ENCODE measurements around the genes KMT5C and ZNF580.

DNA sequence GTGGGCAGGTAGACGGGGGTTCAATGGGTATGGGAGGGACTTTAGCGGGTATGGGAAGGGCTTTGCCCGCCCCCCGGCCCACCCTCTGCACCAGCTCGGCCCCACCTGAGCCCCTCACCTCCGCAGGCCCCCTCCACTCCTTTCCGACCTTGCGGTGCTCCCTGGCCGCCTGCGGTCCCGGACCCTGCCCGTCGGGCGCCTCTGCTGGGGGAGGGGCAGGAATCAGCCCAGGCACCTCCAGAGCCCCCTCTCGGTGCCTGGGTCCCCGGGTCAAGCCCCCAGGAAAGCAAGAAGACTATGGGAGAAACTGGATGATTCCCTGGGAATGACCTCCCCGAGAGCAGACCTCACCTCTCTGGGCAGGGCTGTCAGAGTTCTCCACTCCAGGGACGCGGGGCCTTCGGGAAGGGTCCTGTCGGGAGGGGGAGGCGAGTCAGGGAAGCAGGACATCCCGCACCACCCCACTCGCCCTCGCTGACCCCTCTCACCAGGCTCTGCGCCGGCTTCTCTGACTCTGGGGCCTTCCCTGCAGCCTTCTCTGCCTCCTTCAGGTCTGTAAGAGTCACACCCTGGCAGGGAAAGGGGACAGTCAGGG lies 17.1 kb downstream of the EPS8L1 start:
- PRO-cap = no peak
- RAMPAGE, long total RNA, 5 experiments = start-site peak on the minus strand in 4 of 5 experiments, centred at positions 160 to 531 of the sequence, 18 to 227 reads per replicate
- RRBS = 86% methylated on average over 12 of the region's 27 CpGs

DNA sequence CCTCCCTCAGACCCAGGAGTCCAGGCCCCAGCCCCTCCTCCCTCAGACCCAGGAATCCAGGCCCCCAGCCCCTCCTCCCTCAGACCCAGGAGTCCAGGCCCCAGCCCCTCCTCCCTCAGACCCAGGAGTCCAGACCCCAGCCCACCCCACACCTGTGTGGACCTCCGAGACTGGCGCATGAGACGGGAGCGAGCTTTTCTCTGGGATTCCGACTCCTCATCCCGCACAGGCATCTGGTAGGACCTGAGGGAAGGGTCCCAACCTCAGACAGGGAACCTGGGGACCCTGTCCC lies 18.5 kb downstream of the EPS8L1 start:
- PRO-cap = no peak
- RAMPAGE, long total RNA, 5 experiments = start-site peak on the minus strand in 2 of 5 experiments, centred at positions 195 to 227 of the sequence, 23 to 24 reads per replicate
- RRBS = no CpG with 5 or more reads among the region's 6 CpGs

DNA sequence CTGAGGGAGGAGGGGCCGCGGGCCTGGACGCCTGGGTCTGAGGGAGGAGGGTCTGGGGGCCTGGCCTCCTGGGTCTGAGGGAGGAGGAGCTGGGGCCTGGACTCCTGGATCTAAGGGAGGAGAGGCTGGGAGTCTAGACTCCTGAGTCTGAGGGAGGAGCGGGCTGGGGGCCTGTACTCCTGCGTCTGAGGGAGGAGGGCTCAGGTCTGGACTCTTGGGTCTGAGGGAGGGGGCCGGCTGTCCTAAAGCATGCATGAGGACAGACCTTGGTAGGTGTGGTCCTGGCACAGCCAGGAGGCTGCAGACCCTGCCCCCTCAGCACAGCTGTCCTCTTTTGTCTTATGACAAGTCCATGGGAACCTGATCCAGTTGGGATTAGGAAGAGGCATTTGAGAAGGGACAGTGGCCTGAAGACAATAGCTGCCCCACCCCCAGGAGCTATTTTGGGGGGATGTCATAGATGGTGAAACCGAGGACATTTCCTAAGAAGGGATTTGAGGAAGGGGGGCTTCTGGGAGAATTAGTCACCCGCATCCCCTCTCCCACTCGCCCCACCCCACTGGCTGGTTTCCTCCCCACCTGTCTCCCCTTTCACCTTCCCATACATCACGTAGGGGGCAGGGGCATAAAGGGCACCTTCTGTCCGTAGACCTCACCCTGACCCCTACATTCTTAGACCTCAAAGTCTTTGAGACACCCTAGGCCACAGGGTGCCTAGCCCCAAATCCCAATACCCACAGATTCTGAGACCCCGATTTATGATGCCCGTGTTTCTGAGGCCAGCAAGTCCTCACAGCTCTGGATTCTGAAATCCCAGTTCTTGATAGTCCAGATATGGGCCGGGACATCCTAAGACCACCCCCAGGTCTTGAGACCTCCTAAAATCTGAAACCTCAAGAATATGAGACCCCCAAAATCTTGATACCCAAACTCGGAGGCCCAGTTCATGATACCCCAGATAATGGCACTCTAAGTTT lies 984 bp downstream of the TNNT1 start:
- PRO-cap = no peak
- RAMPAGE, long total RNA, 5 experiments = no peak in any of the 5 experiments
- RRBS = no CpG with 5 or more reads among the region's 15 CpGs

- PRO-cap = bidirectional peak, plus-strand start at chr19:55179495, minus-strand start at chr19:55179348
- RAMPAGE, long total RNA, 5 experiments = no peak in any of the 5 experiments
- RRBS = 4% methylated on average over 15 of the region's 35 CpGs
These were observed 811 bp downstream of the SYT5 start for GRCh38 chr19:55179248-55179707.

- PRO-cap = unidirectional peak, minus-strand start at chr19:55210150
- RAMPAGE, long total RNA, 5 experiments = no peak in any of the 5 experiments
- RRBS = 36% methylated on average over 2 of the region's 14 CpGs
These were observed 739 bp upstream of the PTPRH start for GRCh38 chr19:55209794-55210685.

DNA sequence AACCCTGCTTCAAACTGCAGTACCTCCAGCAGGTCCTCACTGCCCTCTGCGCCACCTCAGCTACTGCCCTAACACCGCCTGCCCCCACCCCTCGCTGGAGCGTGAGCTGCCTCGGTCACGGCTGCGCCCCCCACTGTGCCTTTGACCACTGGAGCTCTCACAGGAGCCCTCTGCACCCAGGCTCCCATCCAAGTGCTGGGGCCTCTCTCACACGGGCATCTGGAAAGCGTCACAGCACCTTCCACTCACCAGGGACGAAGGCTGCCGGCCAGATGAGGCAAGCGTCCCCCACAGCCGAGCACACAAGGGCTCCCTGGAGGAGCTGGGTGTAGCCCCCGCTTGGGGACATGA lies 646 bp downstream of the TMEM86B start:
- PRO-cap = no peak
- RAMPAGE, long total RNA, 5 experiments = no peak in any of the 5 experiments
- RRBS = no CpG with 5 or more reads among the region's 14 CpGs

DNA sequence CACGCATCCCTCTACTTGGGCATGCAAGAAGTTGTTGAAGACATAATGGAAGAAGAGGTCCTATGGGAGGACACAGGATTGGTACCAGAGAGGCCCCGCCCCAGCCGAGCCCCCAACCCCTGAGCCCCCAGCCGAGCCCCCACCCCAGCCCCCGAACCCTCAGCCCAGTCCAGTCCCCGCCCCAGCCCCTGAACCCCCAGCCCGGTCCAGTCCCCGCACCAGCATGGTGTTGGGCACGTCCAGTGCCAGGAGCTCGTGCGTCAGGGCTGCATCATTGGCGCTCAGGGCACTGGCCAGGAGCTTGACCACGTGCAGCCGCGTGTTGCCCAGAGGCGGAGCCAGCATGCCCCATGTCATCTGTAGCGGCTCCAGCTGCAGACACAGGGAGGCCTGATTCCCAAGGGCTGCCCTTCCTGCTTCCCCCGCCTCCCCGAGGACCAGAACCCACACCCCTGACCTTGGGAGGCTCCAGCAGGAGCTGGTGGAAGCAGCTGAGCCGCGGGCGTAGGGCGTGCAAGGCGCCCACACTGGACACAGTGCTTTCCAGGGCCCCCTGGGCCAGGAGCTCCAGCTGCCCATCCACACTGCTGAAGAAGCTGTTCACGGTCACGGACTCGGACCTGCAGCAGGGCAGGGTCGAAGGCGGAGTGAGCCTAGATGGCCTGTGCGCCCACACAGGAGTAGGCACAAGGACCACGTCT lies 12.6 kb upstream of the TMEM86B start:
- PRO-cap = no peak
- RAMPAGE, long total RNA, 5 experiments = no peak in any of the 5 experiments
- RRBS = no CpG with 5 or more reads among the region's 31 CpGs

DNA sequence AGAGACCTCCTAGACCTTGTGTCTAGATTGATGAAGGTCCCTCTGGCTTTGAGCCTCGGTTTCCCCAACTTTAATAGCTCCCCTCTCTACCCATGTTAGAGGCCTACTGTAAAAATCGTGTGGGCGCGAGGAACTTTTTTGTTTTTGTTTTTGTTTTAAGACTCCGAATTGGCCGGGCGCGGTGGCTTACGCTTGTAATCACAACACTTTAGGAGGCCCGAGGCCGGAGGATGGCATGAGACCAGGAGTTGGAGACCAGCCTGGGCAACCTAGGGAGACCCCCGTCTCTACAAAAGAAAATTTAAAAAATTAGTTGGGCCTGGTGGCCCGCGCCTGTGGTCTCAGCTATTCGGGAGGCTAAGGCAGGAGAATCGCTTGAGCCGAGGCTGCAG lies 736 bp upstream of the PPP6R1 start:
- PRO-cap = no peak
- RAMPAGE, long total RNA, 5 experiments = no peak in any of the 5 experiments
- RRBS = no CpG with 5 or more reads among the region's 17 CpGs

DNA sequence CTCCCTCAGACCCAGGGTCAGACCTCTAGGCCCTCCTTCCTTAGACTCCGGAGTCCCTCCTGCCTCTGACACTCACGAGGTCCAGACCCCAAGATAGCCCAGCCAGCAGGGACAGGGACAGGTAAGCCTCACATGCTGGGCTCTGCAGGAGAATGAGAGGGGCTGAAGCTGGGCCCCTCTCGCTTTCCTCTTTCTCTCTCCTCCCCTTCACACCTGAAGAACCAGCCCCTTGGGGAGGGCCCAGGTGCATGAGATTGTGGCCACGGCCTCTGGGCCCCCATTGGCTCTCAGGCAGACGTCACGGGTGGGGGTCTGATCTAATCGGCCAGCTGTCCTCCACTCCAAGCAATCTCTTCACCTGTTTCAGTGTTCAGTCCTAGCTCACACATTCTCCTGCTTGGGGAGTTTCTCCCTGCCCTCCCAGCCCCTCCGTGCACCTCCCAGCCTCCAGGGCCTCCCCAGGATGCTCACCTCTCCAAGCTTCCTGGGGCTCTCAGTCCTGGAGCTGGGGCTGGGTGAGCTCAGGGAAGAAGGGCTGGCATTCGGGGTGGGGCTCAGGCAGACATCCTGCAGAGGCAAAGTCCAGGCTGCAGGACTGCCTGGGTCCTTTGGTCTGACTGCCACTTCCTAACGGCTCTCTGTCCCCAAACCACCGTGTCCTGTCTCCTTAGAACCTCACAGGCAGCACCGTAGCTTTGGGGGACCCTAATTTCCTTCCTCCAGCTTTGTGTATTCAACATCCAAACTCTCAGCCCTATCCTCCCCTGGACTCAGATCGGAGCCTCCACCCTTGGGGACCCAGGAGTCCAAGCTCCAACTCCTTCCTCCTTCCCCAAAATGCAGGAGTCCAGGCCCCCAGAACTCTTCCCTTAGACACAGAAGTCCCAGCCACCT lies 2.7 kb downstream of the TMEM150B start:
- PRO-cap = no peak
- RAMPAGE, long total RNA, 5 experiments = no peak in any of the 5 experiments
- RRBS = no CpG with 5 or more reads among the region's 13 CpGs

DNA sequence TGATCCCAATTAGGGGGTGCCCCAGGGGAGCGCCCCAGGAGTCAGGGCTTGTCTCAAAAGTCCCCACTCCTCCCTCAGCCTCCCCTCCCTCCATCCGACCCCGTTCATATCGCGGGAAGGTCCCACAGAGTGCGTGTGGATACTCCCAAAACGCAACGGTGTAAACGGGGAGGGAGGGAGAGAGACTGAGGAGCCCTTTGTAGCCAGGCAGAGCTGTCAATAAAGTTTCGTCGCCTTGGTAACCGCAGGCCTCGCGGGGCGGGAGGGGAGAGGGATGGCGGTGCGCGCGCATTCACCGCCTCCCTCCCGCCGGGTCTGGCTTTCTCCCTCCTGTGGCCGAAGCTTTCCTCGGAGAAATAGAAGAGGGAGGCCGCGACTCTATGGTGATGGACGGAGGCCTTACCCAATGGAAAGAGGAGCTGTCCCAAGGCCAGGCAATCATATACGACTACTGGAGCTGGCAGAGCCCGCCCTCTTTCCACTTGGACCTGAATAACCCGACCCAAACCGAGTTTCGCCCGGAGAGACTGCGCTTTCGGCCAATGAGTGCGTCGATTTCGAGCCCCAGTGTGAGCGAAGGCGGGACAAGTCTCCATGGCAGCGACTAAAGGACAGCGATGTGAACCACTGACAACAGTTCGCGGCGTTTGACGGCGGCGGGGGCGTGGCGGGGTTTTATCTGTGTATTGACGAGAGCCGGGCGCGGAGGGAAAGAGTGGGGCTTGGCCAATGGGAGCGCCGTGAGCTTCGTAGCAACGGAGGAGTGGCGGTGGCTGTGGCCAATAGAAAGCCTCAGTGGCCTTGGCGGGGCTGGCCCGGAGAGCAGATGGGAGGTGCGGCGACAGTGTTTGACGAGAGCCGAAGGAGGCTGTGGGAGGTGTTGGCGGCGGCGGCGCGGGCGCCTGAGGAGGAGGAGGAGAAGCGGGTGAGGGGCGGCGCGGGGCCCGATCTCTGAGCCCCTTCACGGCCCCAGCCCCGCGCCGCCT lies at the start of gene KMT5C:
TSS of gene KMT5C (plus strand) at position 844 of the 986 bp plus-strand sequence.
- PRO-cap = unidirectional peak, minus-strand start at position 317 of the sequence; bidirectional peak, plus-strand start at position 854 of the sequence, minus-strand start at position 649 of the sequence
- RAMPAGE, long total RNA, 5 experiments = start-site peak on the plus strand in 4 of 5 experiments, centred at positions 851 to 862 of the sequence, 37 to 149 reads per replicate
- RRBS = 1% methylated on average over 5 of the region's 80 CpGs

DNA sequence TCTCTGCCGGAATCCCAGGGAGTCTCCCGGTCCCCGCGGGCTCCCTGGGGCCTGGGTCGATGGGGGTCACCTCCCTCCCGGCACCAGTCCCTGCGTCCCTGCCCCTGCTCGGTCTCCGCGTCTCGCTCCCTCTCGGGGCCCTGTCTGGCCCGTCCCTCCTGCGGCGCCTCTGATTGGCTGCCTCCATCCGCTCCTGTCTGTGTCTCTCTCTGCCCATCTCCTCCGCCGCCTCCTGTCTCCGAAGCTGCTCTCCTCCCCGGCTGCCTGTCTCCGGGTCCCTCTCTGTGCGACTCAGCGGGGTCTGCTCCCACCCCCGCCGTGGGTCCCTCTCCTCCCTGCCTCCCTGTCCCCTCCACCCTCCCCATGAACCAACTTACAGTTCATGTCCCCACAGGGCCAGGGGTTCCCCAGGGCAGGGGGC lies 326 bp downstream of the IL11 start:
- PRO-cap = bidirectional peak, plus-strand start at position 228 of the sequence, minus-strand start at position 116 of the sequence
- RAMPAGE, long total RNA, 5 experiments = start-site peak on the minus strand in 1 of 5 experiments, centred at position 218 of the sequence, 5 reads per replicate
- RRBS = 6% methylated on average over 5 of the region's 25 CpGs

DNA sequence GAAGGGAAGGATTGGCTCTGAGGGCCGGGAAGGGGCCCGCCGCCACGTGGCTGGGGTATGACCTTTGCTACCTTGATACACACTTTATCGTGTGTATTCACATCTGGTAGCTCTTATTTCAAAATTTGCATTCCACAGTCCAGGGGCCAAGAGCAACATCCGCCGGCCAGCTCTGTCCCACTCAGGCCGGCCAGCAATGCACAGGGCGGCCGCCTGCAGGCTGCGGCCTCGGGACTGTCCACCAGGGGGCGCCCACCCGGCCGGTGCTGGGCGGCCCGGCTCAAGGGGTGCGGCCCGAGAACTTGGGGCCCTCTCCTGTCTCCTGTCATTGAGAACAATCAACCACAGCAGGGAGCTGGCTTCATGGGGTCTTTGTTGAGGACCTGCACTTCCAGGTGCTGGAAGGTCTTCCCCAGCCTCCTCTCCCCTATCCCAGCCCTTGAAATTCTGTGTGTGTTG lies 3.2 kb upstream of the C19orf85 start:
- PRO-cap = no peak
- RAMPAGE, long total RNA, 5 experiments = no peak in any of the 5 experiments
- RRBS = under 1% methylated on average over 9 of the region's 19 CpGs

GRCh38 chr19:55483712-55484260 lies 1.2 kb upstream of the NAT14 start:
- PRO-cap = no peak
- RAMPAGE, long total RNA, 5 experiments = start-site peak on the plus strand in 1 of 5 experiments, at chr19:55483548-55484301 at its widest, 9 reads per replicate
- RRBS = 80% methylated on average over 5 of the region's 31 CpGs

GRCh38 chr19:55496999-55497441 lies 8.8 kb downstream of the SSC5D start:
- PRO-cap = no peak
- RAMPAGE, long total RNA, 5 experiments = no peak in any of the 5 experiments
- RRBS = no CpG with 5 or more reads among the region's 6 CpGs

GRCh38 chr19:55518020-55519046 lies 18.6 kb downstream of the SBK2 start:
- PRO-cap = no peak
- RAMPAGE, long total RNA, 5 experiments = start-site peak on the plus strand in 2 of 5 experiments, at chr19:55518584-55518864 at its widest, 9 to 12 reads per replicate
- RRBS = no CpG with 5 or more reads among the region's 11 CpGs

GRCh38 chr19:55601071-55601555 lies 1.0 kb downstream of the ZNF524 start:
- PRO-cap = no peak
- RAMPAGE, long total RNA, 5 experiments = no peak in any of the 5 experiments
- RRBS = no CpG with 5 or more reads among the region's 6 CpGs

DNA sequence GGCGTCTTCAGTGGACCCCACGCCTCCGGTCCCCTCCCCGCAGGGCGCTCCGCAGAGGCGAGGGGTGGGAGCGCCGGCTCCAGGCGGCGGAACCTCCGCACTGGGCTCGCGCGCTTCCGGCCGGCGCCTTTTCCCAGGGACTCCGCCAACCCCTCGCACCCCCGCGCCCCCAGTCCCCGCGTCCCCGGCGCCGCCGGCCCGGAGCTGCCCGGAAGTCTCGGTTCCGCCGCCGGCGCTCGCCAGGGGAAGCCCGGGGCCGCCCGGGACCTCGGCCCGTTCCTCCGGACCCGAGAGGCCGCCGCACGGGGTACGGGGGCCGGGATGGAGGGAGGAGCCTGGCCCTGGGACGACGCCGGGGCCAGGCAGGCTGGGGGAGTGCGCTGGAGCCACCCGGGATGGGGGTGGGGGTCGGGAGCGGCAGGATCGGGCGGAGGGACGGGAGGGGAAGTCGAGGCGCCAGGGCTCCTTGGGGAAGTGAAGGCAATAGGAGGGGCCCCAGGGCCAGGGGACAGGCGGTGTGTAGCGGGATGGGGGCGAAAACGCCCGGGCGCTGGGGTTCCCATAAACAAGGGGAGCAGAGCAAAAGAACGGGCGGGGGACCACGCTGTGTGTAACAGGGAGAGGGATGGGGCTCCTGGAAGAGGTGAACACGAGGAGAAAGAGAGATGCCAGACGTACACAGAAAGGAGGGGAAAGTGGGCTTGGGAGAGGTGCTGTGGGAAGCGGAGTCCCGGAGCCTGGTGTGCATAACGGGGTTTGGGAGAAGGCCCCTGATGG lies at the start of gene ZNF580:
TSS of gene ZNF580 (plus strand) at position 126 of the 777 bp plus-strand sequence.
- PRO-cap = bidirectional peak, plus-strand start at position 181 of the sequence, minus-strand start at position 102 of the sequence
- RAMPAGE, long total RNA, 5 experiments = start-site peak on the plus strand in 2 of 5 experiments, centred at positions 238 to 380 of the sequence, 6 to 22 reads per replicate
- RRBS = 4% methylated on average over 32 of the region's 74 CpGs

DNA sequence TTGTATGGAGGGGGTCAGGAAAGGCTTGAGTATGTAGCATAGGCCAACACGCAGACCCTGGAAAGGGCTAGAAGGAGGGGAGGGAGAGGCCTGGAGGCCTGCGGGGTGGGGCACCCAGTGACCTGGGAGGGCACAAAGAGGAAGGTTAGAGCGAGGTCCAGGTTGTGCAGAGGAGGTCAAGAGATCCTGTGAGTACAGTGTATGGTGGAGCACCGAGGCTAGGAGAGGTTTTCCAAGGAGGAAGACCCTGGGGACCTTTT lies 610 bp downstream of the ZNF581 start:
- PRO-cap = no peak
- RAMPAGE, long total RNA, 5 experiments = no peak in any of the 5 experiments
- RRBS = no CpG with 5 or more reads among the region's 4 CpGs

- PRO-cap = no peak
- RAMPAGE, long total RNA, 5 experiments = no peak in any of the 5 experiments
- RRBS = 2% methylated on average over 3 of the region's 42 CpGs
These were observed 804 bp upstream of the EPN1 start for GRCh38 chr19:55673922-55674921.

DNA sequence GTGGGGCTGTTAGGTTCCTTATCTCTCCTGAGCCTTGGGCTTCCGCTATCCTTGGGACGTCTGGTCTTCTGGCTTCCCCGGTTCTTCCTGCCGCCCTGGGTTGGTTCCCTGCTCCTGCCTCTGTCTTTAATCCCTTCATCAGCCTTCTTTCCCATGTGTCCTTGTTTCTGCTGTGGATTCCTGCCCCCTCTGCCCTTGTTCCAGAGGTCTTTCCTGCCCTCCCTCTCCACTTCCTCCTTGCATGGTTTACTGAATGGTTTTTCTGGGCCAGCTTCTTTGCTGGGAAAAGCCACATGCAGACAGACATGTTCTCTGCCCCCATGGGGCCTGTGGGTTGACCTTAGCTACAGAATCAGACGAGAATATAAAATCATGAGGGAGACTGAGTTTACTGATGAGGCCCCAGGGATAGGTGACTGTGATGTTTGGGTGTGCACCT lies 2.6 kb downstream of the EPN1 start:
- PRO-cap = unidirectional peak, minus-strand start at position 89 of the sequence
- RAMPAGE, long total RNA, 5 experiments = no peak in any of the 5 experiments
- RRBS = no CpG with 5 or more reads among the region's 5 CpGs